A549 (cell line): Measurements from ENCODE around the gene LEP.

DNA sequence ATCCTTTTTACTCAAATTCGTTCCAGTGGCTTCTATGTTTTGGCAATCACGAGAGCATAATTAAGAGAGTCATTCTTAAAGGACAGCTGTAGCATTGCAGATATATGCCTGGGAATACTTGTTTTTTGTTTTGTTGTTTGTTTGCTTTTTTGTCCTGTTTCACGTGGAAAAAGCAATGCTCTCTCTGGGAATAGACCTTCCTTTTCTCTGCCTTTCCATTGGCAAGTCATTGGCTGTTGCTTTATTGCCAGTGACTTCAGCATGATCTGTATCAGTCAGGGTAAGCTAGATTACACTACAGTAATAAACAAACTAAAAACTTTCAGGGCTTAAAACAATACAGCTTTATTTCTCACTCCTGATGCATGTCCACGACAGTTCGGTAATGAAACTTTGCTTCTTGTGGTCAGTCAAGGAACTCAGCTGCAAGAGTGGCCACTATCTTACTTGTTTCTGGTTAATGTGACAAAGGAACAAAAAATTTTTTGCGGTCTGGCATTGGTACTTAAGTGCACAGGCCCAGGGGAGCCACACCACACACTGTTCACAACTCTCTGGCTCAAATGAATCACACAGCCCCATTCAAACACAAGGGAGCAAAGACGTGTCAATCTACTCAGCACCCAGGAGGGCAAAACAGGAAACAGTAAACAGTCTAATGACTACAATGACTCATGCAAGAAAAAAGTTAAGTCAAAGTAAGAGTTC, 134.1 kb upstream of the FAM3C start:
- PRO-cap, result no peak
CAGE:
- cytosol, long polyA plus RNA, result no peak
- long polyA plus RNA, result no peak
- nucleus, long polyA plus RNA, result no peak

DNA sequence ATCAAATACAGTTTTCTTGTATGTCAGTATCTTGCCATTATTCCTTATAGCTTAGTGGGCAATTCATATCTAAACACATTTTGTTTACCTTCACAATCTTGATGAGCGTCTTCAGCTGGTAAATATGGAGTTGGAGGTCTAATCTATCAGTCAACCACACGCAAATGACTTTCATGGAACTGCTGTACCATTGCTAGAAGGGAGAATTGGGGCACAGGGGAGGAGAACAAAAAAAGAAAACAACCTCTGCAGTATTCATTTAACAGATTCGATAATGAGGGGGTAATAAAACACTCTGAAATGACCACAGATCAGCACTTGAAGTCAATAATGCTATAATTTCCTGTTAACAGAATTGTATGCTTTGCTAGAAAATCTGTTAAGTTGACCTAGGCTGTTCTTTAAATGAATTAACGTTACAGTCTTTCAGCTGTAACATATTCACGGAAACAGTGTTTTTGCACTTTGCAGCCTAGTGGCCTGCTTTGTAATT, 20.9 kb upstream of the FEZF1 start:
- PRO-cap, result no peak
CAGE:
- cytosol, long polyA plus RNA, result no peak
- long polyA plus RNA, result no peak
- nucleus, long polyA plus RNA, result no peak

- PRO-cap, result no peak
CAGE:
- cytosol, long polyA plus RNA, result no peak
- long polyA plus RNA, result no peak
- nucleus, long polyA plus RNA, result no peak
Measured at GRCh38 chr7:122834028-122834482, 52.2 kb downstream of the CADPS2 start.

GRCh38 chr7:122884197-122884509, 2.1 kb downstream of the CADPS2 start:
- PRO-cap, result no peak
CAGE:
- cytosol, long polyA plus RNA, result no peak
- long polyA plus RNA, result no peak
- nucleus, long polyA plus RNA, result no peak

DNA sequence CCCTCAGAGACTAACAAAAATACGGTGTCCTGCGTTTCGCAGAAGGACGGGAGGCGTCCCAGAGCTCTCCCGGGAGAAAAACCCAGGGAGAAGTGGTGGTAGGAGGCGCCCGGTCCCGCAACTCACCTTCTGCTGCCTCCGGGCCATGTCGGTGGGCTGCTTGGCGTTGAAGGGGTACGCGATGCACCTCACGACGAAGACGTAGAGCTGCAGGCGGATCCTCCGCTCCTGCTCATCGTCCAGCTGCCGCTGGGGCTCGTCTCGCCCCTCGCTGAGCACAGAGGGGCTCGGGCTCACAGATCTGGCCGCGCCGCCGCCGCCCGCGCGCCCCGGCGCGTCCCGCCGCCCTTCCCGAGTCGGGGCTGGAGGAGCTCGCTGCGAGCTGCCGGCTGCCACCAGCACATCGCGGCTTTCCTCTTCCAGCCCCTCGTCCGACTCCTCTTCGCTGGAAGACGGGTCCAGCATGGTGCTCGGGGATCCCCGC, 345 bp downstream of the CADPS2 start:
- PRO-cap, result no peak
CAGE:
- cytosol, long polyA plus RNA, result no peak
- long polyA plus RNA, result no peak
- nucleus, long polyA plus RNA, result no peak

DNA sequence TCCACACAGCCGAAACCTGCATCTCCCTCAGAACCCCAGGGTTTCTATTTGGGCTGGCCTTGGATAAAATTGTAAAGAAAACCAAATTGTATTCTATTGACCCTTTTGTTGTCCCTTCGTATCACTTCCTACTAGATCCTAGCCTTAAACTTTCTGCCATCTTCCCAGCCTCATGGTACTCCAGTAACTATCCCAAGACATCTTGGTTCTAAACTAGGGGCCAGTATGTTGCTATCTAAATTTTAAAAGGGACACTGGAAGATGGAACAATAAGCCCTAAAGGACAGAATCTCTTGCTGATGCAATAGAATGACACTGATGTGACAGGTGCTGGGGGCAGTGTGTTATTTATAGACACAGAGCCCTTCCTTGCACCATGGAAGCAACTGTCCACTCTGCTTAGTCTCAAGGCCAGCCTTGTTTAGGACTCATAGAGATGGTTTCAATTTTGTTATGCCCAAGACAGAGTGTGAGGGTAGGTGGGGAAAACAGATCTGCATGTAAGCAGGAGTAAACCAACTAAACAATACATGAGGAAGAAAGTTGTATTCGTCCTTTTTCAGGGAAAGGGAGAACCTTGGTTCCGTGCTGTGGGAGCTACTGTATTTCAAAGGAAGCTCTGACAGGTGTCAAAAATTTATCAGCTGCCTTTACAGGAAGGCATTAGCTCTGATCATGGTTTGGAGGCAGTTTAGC, 7.7 kb downstream of the ASB15 start:
- PRO-cap, result no peak
CAGE:
- cytosol, long polyA plus RNA, result no peak
- long polyA plus RNA, result no peak
- nucleus, long polyA plus RNA, result no peak

- PRO-cap, result unidirectional peak, plus-strand start at chr7:123824935
CAGE:
- cytosol, long polyA plus RNA, result no peak
- long polyA plus RNA, result no peak
- nucleus, long polyA plus RNA, result no peak
Measured at GRCh38 chr7:123824474-123825162, 20.4 kb upstream of the HYAL4 start.

- PRO-cap, result no peak
CAGE:
- cytosol, long polyA plus RNA, result no peak
- long polyA plus RNA, result no peak
- nucleus, long polyA plus RNA, result no peak
Measured at GRCh38 chr7:127781847-127782494, 130.0 kb downstream of the SND1 start.

DNA sequence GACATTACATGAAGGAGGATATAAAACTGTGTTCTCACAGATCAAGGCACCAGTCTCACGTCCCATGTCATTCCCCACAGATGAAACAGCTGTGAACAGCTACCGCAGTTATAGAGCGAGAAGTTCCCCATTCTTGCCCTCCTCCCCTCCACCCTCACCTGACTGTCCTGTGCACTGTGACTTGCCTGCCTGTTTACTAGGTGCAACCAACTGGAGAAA, 141.6 kb downstream of the SND1 start:
- PRO-cap, result no peak
CAGE:
- cytosol, long polyA plus RNA, result no peak
- long polyA plus RNA, result no peak
- nucleus, long polyA plus RNA, result no peak

DNA sequence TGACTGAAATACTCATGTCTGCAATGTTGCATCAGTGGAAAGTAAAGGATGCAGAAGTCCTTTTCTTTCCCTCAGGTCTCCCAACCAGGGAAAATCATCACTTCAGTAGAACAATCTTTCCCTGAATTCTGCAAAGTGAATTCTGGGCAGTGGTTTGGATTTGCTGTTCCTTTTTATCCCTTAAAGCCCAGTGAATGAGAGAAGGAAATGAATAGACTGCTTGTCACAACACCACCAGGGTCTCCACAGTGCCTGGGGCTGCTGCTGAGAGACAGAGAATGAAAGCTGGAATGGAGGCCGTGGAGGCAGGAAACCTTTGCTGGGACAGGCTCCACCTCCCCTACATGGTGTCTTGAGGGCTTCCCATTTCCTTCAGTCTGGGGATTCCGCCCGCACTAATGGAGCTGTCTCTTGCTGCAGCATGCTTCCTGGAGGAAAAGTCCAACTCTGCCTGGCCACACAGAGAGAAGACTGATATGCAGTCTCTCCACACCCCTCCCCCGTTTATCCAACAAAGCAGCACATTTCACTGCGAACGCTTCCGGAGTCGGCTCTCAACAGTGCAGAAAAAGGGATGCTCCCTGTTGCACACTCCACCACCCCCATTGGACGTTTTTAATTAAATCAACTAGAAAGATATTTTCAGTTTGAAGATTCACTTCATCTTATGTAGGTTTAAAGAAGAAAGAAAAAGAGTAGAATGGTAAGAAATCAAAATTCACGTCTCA, 54.5 kb downstream of the LRRC4 start:
- PRO-cap, result no peak
CAGE:
- cytosol, long polyA plus RNA, result no peak
- long polyA plus RNA, result no peak
- nucleus, long polyA plus RNA, result no peak

DNA sequence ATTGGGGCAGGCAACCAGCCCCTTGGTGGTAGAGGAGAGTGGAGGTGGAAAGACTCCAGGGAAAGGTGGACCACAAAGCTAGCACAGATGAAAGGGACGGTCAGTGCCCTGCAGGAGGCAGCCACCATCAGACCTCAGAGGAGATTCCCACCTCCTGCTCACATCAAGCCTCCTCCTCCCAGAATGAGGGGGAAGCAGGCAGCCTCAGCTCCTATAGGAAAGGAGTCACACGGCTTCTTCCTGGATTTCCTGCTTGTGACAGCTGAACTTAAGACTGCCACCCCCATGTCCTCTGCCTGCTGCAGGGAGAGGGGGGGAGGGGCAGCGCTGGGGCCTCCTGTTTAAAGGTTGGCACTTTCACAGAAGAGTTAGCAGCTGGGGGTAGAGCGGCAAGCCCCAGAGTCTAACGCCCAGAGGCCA, 44.4 kb upstream of the LRRC4 start:
- PRO-cap, result no peak
CAGE:
- cytosol, long polyA plus RNA, result no peak
- long polyA plus RNA, result no peak
- nucleus, long polyA plus RNA, result no peak

- PRO-cap, result no peak
CAGE:
- cytosol, long polyA plus RNA, result no peak
- long polyA plus RNA, result no peak
- nucleus, long polyA plus RNA, result no peak
Measured at GRCh38 chr7:128108691-128109506, 77.7 kb upstream of the LRRC4 start.

DNA sequence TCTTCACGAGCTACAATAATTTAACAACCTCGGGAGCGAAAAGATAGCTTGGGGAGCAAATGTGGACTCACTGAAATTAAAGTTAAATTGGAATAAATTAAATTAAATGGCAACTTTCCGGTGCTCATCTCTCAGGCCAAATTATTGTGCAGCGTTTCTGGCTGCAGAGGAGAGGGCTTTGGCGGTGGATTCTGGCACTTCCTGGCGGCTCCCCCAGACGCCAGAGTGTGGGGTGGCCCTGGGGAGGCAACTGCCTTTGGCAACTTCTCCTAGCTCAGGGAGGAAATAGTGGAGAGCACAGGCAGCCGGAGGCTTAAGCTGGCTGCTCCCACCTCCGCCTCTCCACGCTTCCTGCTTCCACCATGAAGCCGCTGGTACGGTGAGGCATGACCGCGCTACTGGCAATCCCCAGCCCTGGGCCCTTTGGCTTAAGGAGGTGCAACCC, 90.3 kb upstream of the LRRC4 start:
- PRO-cap, result no peak
CAGE:
- cytosol, long polyA plus RNA, result no peak
- long polyA plus RNA, result no peak
- nucleus, long polyA plus RNA, result no peak

DNA sequence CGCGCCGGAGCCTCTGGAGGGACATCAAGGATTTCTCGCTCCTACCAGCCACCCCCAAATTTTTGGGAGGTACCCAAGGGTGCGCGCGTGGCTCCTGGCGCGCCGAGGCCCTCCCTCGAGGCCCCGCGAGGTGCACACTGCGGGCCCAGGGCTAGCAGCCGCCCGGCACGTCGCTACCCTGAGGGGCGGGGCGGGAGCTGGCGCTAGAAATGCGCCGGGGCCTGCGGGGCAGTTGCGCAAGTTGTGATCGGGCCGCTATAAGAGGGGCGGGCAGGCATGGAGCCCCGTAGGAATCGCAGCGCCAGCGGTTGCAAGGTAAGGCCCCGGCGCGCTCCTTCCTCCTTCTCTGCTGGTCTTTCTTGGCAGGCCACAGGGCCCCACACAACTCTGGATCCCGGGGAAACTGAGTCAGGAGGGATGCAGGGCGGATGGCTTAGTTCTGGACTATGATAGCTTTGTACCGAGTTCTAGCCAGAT, at the start of gene LEP:
LEP (plus strand) TSS at position 287 of the 477 bp plus-strand sequence.
- PRO-cap, result no peak
CAGE:
- cytosol, long polyA plus RNA, result no peak
- long polyA plus RNA, result no peak
- nucleus, long polyA plus RNA, result no peak

DNA sequence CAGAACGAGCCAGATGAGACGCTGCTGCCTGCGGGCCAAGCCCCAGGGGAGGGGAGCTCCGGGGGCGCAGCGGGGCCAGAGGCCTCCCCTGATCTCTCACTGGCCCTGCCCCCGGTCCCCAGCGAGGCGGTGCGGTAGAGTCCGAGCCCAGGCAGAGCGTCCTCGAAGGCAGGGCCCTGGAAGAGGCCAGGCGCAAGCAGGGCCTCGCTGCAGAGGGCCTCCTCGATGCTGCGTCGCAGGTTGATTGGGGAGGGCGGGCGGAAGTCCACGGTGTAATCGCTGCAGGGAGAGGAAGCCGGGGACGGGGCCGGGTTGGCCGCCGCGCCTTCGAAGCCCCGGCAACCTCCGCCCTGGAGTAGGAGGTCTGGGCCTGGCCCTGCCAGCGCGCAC, 7.4 kb upstream of the RBM28 start:
- PRO-cap, result no peak
CAGE:
- cytosol, long polyA plus RNA, result no peak
- long polyA plus RNA, result no peak
- nucleus, long polyA plus RNA, result no peak

DNA sequence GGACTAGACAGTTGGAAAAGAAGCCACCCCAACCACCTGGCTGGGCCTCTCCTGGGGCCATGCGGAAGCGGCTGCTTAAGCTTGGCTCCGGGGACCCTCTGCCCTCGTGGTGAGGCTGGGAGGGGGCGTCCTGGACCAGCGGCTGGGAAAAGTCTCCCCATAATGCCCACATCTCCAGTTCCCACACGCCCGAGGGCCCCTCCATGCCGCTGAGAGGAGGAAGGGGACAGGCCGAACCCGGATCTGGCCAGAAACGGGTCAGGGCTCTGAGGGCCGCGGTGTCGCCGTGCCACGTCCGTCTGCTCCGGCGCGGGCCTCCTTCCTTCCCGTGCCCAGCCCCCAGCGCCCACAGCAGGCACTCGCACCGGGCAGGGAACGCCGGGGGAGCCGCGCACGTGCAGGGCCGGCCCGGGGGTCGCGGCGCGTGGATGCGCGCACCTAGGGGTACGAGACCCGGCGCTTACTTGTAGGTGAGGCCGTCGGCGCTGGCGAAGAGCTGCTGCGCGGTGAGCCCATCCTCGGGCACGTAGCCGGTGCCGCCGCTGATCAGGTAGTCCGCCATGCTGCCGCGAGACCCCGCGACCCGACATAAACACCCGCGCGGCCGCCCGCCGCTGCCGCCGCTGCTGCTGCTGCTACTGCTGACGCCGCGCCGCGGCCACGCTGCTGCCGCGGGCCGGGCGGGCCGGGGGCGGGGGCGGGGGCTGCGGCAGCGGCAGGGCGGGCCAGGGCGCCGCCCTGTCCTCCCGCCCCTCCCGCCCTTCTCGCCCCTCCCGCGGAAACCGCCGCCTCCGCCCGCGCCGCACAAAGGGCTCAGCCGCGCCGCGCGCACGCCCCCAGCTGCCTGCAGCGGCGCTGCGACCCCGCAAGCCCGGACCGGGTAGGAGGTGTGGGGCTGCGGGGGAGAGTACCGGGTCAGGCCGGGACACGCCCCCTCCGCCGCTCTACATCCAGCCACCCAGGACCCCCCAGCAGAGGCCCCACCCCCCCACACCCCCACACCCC, 4.2 kb downstream of the IMPDH1 start:
- PRO-cap, result bidirectional peak, plus-strand start at position 807 of the sequence, minus-strand start at position 640 of the sequence
CAGE:
- cytosol, long polyA plus RNA, result start-site peak on the minus strand centred at position 635 of the sequence, 77 bp wide, 709 and 1,186 reads in 2 replicates
- long polyA plus RNA, result start-site peak on the minus strand centred at position 659 of the sequence, 41 bp wide, 85 and 29 reads in 2 replicates
- nucleus, long polyA plus RNA, result no peak

GRCh38 chr7:128437676-128438108, 18.0 kb upstream of the HILPDA start:
- PRO-cap, result no peak
CAGE:
- cytosol, long polyA plus RNA, result no peak
- long polyA plus RNA, result no peak
- nucleus, long polyA plus RNA, result no peak

- PRO-cap, result no peak
CAGE:
- cytosol, long polyA plus RNA, result no peak
- long polyA plus RNA, result no peak
- nucleus, long polyA plus RNA, result no peak
Measured at GRCh38 chr7:128651627-128652254, 20.4 kb upstream of the GARIN1A start.

DNA sequence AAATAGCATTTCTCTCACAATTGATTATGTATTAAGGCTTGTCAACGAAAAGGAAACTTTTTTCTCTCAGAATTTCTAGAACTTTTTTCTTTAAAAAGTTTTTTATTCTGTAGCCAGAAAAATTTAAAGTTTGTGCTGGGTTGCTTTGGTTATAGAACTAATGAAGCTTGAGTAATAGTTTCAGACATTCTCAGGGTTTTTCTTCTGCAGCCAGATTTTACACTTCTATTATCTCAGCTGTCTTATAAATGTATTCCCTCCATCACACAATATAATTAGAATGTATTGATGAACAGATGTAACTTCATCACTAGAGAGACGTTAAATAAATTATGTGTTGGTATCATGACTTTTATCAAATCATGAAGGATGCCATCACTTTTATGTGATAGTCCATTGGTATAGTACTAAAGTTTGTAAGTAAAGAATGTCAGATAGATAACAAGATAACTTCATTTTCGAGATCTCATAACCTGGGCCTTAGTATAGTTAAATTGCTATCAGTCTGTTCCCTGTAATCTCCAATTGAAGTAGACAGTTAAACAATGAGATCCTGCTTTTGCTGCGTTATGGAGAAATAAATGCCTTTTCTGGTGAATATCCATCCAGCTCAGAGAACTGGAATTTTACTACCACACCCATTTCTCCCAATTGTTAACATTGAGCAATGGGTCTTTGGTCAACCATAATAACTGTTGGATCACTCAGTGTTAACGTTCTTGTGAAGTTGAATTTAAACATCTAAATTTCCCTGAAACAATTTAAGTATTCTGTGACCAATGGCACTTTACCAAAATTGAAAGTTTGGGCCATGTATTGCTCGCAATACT, 2.8 kb downstream of the CALU start:
- PRO-cap, result no peak
CAGE:
- cytosol, long polyA plus RNA, result no peak
- long polyA plus RNA, result no peak
- nucleus, long polyA plus RNA, result no peak

GRCh38 chr7:128829131-128829850, 915 bp upstream of the FLNC start:
- PRO-cap, result no peak
CAGE:
- cytosol, long polyA plus RNA, result no peak
- long polyA plus RNA, result no peak
- nucleus, long polyA plus RNA, result no peak